ENCODE data around the genes PIAS1 and CALML4.

GRCh38 chr15:67841172-67841397 lies 15.8 kb downstream of the SKOR1 start:
- CAGE, long polyA plus RNA, result no peak
- RRBS, result no CpG with 5 or more reads among the region's 8 CpGs

GRCh38 chr15:67884157-67885343 lies 59.2 kb downstream of the SKOR1 start:
- CAGE, long polyA plus RNA, result no peak
- RRBS, result 3% methylated on average over 9 of the region's 56 CpGs

GRCh38 chr15:68053844-68054681 lies at the start of gene PIAS1:
TSS of gene PIAS1 (plus strand) at chr15:68054315.
- CAGE, long polyA plus RNA, result start-site peak on the plus strand at chr15:68054322-68054329, 95 and 65 reads in 2 replicates
- RRBS, result 2% methylated on average over 21 of the region's 71 CpGs

- CAGE, long polyA plus RNA, result no peak
- RRBS, result no CpG with 5 or more reads among the region's 13 CpGs
Measured at GRCh38 chr15:68197479-68198081, 7.6 kb downstream of the CALML4 start.

- CAGE, long polyA plus RNA, result no peak
- RRBS, result 72% methylated on average over 4 of the region's 18 CpGs
Measured at GRCh38 chr15:68205082-68205721, at the start of gene CALML4. TSS of gene CALML4 (minus strand) at chr15:68205332.

- CAGE, long polyA plus RNA, result no peak
- RRBS, result no CpG with 5 or more reads among the region's 14 CpGs
Measured at GRCh38 chr15:68479315-68479817, 47.4 kb upstream of the ITGA11 start.

DNA sequence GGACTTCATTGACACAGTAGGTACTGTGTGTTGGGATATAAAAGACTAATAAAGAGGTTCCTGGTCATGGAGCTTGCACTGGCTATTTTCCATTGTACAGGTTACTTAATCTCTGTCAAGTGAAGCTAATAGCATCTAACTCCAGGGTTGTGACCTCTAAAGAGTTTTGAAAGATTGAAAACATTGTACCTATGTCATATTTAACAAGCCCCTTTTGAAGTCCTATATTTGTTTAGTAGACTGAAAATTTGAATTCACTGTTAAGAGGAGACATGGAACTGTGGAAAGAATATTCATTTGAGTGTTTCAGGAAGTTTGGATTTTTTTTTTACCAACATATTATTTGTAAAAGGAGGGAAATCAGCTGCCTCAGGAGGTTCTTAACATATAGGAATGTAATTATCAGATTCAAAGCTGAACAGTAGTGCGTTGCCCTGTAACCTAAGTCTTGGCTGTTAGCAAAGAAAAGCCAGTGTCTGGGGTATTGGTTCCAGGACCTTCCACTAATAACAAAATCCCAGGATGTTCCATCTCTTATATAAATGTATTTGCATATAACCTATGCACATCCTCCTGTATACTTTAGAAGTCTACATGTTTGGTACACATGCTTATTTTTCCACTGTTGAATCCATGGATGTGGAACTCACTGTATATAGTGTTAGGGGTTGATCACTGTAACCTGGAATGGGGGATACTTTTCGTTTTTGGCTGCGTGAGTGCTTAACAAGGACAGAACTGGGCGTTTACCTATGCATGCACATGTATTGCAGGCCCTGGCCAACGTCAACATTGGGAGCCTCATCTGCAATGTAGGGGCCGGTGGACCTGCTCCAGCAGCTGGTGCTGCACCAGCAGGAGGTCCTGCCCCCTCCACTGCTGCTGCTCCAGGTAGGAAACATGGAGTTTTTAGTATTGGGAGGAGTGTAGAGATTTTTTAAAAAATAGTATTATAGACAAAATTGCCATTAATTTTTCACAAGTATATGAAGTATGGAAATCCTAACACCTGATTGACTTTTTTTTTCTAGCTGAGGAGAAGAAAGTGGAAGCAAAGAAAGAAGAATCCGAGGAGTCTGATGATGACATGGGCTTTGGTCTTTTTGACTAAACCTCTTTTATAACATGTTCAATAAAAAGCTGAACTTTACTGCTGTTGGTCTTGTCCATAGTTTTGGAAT lies 2.2 kb downstream of the RPLP1 start:
- CAGE, long polyA plus RNA, result no peak
- RRBS, result no CpG with 5 or more reads among the region's 7 CpGs

DNA sequence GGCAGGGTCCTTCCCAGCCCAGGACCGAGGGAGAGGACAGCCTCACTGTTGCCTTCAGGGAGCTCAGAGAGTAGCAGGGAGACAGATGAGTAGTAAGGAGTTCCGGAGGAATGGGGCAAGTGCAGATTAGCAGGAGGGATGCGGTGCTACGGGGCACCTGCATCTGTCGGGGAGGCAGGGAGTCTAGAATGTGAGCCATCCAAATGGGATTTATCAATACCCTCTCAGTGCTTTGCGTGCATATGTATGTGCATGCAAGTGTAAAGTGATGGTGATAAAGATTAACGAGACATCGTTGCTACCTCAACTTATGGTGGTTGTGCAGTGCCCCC lies 35.5 kb downstream of the RPLP1 start:
- CAGE, long polyA plus RNA, result no peak
- RRBS, result no CpG with 5 or more reads among the region's 8 CpGs

GRCh38 chr15:69524793-69525201 lies 72.2 kb downstream of the RPLP1 start:
- CAGE, long polyA plus RNA, result no peak
- RRBS, result no CpG with 5 or more reads among the region's 7 CpGs

GRCh38 chr15:69794599-69795440 lies 302.9 kb downstream of the TLE3 start:
- CAGE, long polyA plus RNA, result no peak
- RRBS, result no CpG with 5 or more reads among the region's 12 CpGs

DNA sequence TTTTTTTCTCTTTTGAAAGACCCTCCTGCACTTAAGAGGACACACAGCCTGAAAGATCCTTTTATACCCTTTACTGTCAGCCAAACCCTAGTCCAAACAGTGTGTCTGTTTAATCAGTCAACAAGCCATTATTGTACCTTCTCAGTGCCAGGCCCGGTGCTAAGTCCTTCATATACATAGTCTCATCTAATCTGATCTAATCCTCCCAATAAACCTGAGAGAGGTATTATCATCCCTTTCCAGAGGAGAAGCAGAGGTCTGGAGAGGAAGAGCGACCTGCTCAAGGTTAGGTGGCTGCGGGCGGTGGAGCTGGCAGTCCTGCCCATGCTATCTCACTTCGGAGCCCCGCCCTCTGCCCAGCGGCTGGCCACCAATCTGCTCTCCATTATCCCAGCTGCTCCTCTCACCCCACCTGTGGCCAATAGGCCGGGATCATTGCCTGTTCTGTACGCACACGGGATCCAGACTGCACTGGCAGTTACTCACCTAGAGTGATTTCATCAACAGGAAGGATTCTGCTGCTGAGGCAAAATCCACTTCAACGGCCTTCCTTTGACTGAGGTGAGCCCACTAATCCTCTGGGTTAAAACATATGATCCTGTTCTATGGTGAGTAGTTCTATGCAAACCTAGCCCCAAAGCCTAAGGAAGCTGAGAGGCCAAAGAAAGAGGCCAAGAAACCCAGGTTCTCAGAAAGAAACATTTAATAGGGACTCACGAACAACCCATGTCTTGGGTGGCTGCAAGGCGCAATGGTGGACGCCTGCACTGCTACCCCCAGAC lies 100.6 kb downstream of the TLE3 start:
- CAGE, long polyA plus RNA, result no peak
- RRBS, result no CpG with 5 or more reads among the region's 14 CpGs

- CAGE, long polyA plus RNA, result no peak
- RRBS, result no CpG with 5 or more reads among the region's 12 CpGs
Measured at GRCh38 chr15:70014824-70015545, 82.7 kb downstream of the TLE3 start.

- CAGE, long polyA plus RNA, result no peak
- RRBS, result no CpG with 5 or more reads among the region's 12 CpGs
Measured at GRCh38 chr15:70023606-70024280, 74.0 kb downstream of the TLE3 start.

GRCh38 chr15:70053521-70054242 lies 44.0 kb downstream of the TLE3 start:
- CAGE, long polyA plus RNA, result no peak
- RRBS, result no CpG with 5 or more reads among the region's 13 CpGs

- CAGE, long polyA plus RNA, result no peak
- RRBS, result no CpG with 5 or more reads among the region's 10 CpGs
Measured at GRCh38 chr15:70263972-70264493, 166.3 kb upstream of the TLE3 start.

GRCh38 chr15:70376738-70377639 lies 279.3 kb upstream of the TLE3 start:
- CAGE, long polyA plus RNA, result no peak
- RRBS, result no CpG with 5 or more reads among the region's 24 CpGs

- CAGE, long polyA plus RNA, result no peak
- RRBS, result no CpG with 5 or more reads among the region's 17 CpGs
Measured at GRCh38 chr15:70486426-70487393, 276.6 kb downstream of the UACA start.

DNA sequence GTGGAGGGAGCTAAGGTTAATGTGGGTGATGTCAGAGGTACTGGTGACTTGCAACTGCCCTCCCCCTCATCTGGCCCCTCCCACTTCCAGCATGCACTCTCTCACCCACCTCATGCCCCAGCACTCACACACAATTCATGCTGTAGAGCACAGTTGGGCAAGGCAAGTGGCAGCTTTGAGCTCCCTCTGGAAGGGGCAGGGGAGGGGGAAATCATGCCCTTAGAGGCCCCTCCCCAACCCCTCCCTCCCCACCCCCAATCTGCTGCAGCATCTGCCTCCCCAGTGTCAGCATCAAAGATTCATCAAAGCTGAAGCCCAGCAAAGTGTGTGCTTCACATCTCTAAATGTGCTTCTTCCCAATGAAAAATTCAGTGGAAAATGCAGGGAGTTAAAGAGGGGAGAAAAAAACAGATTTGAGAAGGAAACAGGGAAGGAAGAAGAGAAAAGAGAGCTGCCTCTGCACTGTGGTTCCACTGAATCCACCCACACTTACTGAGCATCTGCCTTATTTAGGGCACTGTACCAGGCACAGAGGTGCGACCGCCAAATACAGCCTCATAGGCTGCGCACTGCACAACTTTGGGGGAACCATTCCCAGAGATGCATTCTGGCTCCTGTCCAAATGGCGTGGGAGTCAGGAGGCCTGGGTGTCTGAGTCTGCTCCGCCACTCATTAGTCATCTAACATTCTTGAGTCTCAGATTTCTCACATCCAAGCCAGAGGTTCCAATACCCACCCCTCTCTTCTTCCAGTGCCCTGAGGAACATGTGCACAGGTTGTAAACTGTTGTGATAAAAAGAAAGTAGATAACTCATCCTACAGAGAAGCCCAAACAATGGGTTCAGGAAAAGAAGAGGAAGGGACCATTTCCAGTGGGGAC lies 254.9 kb downstream of the UACA start:
- CAGE, long polyA plus RNA, result no peak
- RRBS, result no CpG with 5 or more reads among the region's 5 CpGs

- CAGE, long polyA plus RNA, result no peak
- RRBS, result no CpG with 5 or more reads among the region's 7 CpGs
Measured at GRCh38 chr15:70710489-70711090, 52.8 kb downstream of the UACA start.

DNA sequence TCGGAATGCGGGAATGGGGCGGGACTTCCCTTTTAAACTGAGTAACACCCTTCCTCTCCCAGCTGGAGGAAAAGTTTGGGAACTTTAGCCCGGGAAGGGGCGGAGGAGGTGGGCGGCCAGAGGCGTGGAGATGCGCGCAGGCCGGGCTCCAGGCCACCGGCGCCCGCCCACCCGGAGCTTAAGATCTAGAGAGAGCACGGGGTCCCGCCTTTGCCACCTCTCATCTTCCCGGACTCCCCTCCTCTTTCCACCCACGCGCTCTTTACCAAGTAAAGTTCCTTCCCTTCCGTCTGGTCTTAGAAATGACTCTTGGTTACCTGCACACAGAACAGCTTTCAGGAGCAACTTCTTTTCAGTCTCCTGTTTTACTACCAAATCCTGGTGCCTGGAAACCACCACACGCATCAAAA lies 281 bp upstream of the UACA start:
- CAGE, long polyA plus RNA, result no peak
- RRBS, result 2% methylated on average over 7 of the region's 21 CpGs

All from AG04450 (cell line).